UCH-1 (cell line): ENCODE measurements around the genes DUT, FBN1 and SECISBP2L.

DNA sequence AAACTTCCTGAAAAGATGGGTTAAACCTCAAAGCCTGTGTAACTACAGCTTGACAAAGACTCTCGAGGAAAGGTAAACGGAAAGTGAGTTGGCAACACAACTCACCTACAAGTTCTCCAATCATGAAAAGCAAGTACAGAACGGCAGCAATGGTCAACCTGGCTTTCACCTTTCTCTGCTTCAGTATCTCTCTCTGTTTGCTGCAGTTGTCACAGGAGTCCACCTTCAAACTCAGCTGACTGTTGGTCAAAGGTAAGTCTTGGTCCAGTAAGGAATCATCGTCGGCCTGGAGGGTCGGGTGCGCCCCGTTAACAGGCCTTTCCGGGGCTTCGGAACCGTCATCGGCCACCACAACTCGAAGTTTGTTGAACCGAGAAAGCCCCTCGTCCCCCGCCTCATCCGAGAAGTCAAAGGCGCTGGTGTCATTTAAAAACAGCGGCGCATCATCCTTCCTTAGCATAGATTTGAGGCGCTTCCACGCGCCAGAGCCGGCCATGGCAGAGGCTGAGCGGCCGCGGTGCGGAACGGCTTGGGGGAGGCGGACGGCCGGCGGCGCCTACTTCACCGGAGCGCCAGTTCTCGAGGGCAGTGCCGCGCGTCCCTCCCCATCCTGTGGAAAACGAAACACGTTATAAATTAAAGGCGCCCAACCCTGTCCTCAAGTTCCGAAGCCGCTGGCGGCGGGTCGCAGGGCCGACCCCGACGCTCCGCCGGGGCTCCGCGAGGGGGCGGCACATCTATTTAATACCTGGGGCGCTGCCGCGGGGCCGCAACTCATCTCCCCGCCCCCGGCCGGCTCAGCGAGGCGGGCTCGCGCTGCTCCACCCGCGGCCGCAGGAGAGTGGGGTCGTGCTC lies 469 bp downstream of the SLC30A4 start:
- RRBS: 3% methylated on average over 19 of the region's 71 CpGs

GRCh38 chr15:45548855-45549396 lies 26.4 kb upstream of the SLC30A4 start:
- RRBS: no CpG with 5 or more reads among the region's 16 CpGs

- RRBS: no CpG with 5 or more reads among the region's 4 CpGs
Observed at GRCh38 chr15:45631340-45631918, 3.4 kb upstream of the SQOR start.

DNA sequence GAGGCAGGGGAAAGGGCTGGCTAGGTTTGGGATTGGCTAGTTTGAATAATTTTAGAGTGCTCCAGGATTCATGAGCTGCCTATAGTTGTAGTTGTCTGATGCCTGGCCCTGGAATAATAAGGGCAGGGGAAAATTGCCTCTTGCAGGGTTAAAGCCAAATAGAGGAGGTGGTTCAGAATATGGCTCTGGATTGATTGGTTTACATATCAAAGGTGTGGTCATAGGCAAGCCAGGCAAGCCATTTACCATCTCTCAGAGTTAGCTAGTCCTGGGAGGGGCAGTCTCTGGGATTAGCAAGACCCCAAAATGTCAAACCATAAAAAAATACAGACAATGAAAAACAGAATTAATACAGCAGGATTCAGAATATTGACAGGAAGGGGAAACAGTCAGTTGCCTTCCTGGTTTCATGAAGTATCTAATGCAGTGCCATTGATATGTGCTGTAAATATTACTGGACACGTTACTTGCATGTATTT lies 9.9 kb downstream of the SQOR start:
- RRBS: no CpG with 5 or more reads among the region's 1 CpG

DNA sequence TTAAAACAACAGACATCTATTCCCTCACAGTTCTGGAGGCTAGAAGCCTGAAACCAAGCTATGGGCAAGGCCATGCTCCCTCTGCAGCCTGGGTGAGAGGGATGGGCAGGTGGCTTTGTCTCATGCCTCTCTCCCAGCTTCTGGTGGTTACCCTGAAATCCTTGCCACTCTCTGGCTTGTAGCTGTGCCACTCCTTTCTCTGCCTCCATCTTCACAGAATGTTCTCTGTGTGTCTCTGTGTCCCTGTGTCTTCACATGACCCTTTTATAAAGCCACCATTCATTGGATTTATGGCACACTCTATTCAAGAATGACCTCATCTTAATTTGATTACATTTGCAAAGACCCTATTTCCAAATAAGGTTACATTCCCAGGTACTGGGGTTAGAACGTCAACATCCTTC lies 24.6 kb downstream of the SQOR start:
- RRBS: no CpG with 5 or more reads among the region's 1 CpG

DNA sequence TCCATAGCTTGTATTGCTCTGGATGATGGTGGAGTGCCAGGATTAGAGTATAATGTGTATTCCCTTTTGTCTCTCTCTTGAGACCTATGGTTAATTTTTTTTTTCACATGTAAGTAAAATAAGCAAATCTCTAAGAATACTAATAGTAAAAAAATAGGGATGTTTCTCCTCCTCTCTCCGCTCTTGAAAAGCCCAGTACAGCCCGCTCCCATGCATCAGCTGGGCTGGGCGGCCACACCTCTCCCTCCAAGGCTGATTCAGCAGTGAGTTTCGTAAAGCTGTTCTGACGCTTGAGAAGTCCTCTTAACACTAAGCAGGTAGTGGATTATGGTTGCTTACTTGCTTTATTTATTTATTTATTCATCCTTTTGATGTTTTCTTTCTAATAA lies 284.8 kb downstream of the SQOR start:
- RRBS: no CpG with 5 or more reads among the region's 5 CpGs

DNA sequence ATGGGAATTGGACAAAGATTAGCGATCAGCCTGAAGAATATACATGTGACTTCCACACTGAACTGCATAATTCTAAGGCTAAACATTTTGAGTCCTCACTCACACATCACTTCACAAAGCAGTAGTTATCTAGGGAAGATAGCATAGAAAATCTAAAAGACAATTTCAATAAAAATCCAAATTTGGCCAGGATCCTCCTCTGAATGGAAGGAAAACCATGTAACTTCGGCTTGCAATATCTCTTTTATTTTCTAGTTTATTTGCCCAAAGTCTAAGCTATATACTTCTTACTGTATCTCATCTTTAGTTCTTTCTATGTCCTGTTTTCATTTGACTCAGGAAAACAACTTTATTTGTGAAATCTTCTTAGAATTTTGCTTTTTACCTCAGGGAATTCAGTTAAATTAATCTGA lies 837.8 kb downstream of the SQOR start:
- RRBS: no CpG with 5 or more reads among the region's 2 CpGs

GRCh38 chr15:47401433-47401892 lies 315.8 kb upstream of the SEMA6D start:
- RRBS: no CpG with 5 or more reads among the region's 5 CpGs

- RRBS: no CpG with 5 or more reads among the region's 5 CpGs
Observed at GRCh38 chr15:47722252-47722511, 4.9 kb downstream of the SEMA6D start.

GRCh38 chr15:48331248-48331624 lies at the start of gene DUT:
DUT (plus strand) TSS chr15:48331429.
- RRBS: 3% methylated on average over 10 of the region's 37 CpGs

DNA sequence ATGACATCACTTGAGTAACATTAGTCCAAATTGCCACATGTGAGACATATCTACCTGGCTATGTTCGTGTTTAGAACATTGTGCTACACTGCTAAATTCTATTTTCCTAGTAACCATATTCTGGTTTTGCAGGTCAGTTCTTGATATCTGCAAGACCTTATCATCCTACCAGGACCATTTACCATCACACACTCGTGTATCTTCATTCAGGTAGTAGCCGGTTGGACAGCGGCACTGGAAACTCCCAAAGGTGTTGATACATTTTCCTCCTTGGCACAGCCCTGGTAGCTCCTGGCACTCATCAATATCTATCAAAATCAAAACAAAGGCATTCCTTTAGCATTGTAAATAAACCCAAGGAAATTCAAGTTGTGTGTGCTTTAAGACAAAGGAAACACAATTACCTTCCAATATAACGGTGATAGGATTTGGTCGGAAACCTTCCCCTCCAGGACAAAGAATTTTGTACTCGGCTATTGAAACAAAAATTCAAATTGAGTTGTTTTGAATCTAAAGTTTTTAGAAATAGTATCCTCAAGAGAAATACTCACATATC lies 134.2 kb downstream of the DUT start:
- RRBS: no CpG with 5 or more reads among the region's 7 CpGs

- RRBS: no CpG with 5 or more reads among the region's 11 CpGs
Observed at GRCh38 chr15:48537449-48537930, 108.0 kb downstream of the FBN1 start.

- RRBS: no CpG with 5 or more reads among the region's 4 CpGs
Observed at GRCh38 chr15:48599886-48600390, 45.6 kb downstream of the FBN1 start.

DNA sequence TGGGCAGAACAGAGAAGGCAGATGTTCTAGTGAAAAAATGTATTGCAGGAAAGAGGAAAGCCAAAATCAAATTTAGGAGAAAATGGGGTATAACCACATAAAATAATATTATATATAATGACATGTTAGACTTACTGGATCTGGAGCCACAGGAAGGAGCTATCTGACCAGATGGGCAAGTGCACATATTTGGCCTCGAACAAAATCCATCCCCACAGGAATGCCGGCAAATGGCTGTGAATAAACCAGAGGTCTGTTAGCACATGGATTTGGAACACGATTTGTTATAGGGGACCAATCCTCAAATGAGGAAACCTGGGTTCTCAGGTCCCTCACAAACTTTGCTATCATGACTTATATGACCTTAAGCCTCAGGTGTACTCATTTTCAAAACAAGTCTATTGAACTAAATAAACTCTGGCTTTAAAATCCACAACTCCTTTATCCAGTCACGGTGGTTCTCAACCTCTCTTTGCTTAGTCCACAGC lies 34.9 kb downstream of the FBN1 start:
- RRBS: no CpG with 5 or more reads among the region's 4 CpGs

- RRBS: 50% methylated on average over 2 of the region's 5 CpGs
Observed at GRCh38 chr15:48643794-48644115, 1.8 kb downstream of the FBN1 start.

DNA sequence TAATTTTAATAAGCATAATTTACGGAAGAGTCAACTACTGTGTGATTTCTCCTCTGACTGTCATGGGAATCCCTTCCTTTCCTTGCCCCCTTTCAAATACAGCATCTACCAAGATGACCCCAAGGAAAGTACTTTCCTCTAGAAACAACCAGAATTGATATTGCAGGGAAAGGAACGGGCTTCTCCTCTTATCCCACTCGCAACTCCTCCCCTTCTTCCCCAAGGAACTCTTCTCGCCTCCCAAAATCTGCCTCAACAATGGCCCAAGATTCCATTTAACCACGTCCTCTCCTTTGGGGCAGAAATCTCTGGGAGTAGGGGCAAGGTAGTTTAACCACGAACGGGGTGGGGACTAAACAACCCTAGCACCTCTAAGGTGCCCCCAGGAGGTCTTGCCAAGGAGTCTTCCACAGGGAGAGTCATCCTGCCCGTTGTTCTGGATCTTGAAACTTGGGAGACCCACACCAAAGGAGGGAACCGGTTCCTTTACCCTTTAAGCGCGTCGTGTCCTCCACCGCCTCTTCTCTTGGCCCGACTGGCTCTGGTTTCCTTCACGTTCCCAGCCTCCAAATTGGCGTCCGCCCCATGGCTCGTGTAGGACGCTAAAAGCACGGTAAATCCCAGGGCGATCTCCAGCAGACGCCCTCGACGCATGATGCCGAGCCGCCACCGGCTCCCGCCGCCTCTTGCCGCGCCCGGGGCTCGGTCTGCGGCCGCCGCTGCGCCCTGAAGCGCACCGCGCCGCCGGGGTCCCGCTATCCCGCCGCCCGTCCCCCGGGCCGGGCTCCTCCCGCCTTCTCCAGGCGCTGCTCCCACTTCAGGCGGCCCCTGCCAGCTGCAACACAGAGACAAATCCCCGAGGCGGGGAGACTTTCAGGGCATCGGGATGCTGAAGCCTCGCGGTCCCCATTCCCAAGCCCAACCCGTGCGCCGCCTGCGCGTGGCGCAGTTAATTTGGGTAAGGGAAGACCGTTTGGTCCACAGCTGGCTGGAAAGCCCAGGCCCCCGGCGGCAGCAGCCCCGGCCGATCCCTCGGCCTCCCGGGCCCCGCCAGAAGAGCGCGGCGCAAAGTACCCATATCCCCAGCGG lies 1.0 kb downstream of the FBN1 start:
- RRBS: 3% methylated on average over 17 of the region's 74 CpGs

DNA sequence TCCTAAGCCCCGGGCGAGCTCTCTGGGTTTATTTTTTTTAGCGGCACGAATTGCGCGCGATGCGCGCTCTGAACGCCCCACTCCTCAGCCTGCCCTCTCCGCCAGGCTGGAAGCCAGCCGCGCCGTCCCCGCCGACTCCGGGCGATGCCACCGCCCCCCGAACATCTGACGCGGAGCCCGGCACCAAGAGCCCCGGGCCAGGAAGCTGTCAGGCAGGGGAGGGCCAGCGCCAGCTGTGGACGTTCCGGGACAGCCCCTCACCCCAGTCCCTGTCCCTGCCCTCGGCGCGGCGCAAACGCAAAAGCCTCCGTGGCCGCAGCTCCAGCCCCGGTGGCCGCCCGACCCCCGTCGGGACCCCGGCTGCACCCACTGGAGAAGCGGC lies 313 bp downstream of the FBN1 start:
- RRBS: 5% methylated on average over 16 of the region's 41 CpGs

- RRBS: 30% methylated on average over 10 of the region's 67 CpGs
Observed at GRCh38 chr15:48645587-48646398, at the start of gene FBN1. FBN1 (minus strand) TSS chr15:48645709.

DNA sequence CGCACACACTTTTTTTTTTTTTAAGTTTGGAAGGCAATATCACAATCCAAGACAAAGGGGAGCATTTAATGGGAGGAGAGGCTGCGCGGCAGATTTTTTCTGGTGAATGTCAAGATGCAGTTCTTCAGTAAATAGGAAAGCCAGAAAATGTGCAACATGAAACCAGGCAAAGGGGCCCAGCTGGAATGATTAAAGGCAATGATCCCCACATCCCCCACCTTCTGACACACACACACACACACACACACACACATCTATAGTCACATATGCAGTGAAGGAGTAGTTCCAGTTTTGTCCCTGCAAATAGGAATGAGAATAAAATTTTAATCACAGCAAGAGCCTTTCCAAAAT lies 19.6 kb downstream of the EID1 start:
- RRBS: no CpG with 5 or more reads among the region's 3 CpGs

DNA sequence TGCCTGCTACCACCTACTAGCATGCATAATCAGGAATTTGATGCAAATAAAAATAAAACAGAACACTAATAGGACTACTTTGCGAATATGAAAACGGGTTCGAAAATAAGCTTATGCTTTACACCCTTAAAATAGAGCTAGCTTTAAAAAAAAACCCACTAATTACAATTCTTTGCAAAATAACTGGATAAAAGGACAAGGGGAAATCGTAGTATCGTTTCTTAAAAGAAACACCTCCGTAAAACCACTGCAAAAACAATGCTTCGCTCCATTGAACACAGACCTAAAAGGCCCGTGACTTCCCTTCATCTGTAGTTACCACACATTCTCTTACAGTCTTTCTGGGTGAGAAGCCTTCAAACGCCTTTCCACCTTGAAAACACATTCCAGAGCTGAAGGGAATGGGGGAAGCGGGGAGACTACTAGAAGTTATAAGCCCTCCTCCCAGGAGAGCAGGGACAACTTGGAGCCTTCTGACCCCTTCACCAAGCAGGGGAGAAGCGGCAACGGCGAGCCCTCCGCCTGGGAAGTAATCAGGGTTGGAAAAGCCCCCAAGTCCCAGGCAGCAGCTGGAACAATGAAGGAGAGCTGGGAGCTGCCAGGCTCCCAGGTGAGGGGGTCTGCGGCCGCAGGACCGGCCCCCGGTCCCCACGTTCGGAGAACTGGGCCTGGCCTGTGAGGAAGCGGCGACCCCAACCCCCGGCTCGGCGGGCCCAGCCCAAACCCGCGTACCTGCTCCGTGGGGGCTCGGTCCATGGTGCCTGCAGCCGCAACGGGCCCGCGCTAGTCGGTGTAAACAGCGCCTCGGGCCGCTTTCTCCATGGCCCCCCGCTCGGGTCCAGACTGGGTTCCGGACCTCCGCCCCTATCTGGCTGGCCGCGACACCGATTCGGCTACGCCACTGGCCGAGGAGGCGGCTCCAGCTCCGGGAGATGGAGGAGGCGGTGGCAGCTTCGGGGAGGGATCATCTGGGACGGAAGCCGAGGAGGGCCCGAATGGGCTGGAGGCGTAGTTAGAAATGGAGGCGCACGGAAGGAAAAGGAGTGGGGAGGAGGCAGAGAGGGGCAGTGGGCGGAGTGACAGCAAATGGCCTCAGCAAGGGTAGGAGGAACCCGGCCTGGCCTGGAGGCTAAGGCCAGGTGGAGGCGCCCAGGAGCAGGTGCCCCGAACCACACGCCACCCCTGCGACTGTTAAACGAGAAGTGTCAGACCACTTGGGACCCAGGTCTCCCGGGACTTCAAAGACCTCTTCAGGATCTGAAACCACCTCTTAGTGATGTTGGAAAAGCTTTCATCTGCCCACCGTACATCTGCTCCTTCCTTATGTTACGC lies at the start of gene SECISBP2L:
Gene SECISBP2L (minus strand): TSS at position 903 of the 1,332 bp plus-strand sequence.
- RRBS: 3% methylated on average over 15 of the region's 67 CpGs